Metastatic Lung Carcinoma in the Adrenal Gland (tissue), 1 donor: Measurements from ENCODE around the genes SRC and RPRD1B.

GRCh38 chr20:37315980-37316129 is 26.4 kb downstream of the MANBAL start:
- PRO-cap = no peak

- PRO-cap = bidirectional peak, plus-strand start at chr20:37346140, minus-strand start at chr20:37346018
Measured at GRCh38 chr20:37345522-37346507, at the start of gene SRC. TSS of gene SRC (plus strand) at chr20:37346140.

GRCh38 chr20:37491269-37491823 is 29.7 kb upstream of the NNAT start:
- PRO-cap = no peak

DNA sequence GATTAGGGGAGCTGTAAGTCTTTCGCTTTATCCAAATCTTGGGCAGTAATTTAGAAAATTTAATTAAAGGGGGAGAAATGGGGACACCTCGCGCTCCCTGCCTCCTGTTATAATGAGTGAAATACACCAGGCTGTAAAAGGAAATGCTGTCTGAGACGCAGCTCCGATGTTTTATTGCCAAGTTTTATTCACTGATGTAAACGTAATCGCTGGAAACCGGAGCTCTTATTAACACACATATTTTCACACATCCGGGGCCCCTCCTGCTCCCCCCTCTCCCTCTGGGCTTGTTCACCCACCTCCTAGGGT is 4.9 kb upstream of the VSTM2L start:
- PRO-cap = no peak

DNA sequence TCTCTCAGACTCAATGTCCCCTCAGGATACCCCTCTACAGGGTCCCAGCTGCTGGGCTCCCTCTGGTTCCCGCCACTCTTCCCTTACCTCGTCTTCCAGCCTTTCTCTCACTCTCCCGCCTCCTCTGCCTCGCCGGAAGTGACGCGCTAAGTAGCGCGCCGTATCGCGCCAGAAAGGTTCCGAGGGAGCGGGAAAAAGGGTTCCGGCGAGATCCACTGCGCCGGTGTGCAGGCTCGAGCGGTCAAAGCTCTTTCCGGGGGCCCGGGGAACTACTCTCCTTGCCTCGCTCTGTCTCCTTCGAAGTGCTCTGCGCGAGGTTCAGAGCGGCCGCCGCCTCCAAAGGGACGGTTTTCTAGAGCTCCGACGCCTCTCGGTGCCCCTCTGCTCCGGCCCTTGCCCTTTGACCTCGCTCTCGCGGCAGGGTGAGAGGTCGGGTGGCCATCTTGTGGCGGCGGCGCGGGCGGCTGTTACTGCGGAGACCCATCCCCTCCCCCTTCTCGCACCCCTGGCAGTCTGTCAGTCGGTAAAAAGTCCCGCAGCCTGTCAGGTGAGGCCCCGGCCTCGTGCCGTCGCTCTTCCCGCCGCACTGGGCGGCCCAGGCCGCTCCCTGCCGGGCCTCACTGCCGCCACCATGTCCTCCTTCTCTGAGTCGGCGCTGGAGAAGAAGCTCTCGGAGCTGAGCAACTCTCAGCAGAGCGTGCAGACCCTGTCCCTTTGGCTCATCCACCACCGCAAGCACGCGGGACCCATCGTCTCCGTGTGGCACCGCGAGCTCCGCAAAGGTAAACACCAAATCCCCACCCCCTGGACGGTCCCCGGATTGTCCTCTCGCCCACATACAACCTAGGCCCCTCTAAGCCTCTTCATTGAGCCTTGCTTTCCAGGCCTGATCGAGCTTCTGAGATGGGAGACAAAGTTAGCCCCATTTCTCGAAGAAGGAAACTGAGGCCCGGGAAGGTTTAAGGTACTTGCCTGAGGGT is at the start of gene RPRD1B:
TSS of gene RPRD1B (plus strand) at position 430 of the 980 bp plus-strand sequence.
- PRO-cap = bidirectional peak, plus-strand start at position 244 of the sequence, minus-strand start at position 126 of the sequence

- PRO-cap = unidirectional peak, plus-strand start at chr20:38143433; bidirectional peak, plus-strand start at chr20:38143556, minus-strand start at chr20:38143442
Measured at GRCh38 chr20:38143124-38143703, 21.9 kb downstream of the TGM2 start.

DNA sequence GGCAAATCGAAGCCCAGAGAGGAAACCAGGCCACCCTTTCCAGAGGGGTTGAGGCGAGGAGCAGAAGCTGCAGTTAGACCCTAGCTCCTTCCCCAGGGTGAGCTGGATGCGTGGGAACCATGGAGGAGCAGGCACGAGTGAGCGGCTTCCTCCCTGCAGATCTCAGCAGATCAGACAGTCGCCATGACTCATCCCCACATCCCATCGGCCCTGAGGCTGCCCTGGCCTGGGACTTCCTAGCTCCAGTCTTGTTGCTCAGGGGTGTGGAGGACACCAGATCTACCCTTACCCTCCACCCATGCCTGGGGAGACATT is 36.2 kb upstream of the TGM2 start:
- PRO-cap = no peak

DNA sequence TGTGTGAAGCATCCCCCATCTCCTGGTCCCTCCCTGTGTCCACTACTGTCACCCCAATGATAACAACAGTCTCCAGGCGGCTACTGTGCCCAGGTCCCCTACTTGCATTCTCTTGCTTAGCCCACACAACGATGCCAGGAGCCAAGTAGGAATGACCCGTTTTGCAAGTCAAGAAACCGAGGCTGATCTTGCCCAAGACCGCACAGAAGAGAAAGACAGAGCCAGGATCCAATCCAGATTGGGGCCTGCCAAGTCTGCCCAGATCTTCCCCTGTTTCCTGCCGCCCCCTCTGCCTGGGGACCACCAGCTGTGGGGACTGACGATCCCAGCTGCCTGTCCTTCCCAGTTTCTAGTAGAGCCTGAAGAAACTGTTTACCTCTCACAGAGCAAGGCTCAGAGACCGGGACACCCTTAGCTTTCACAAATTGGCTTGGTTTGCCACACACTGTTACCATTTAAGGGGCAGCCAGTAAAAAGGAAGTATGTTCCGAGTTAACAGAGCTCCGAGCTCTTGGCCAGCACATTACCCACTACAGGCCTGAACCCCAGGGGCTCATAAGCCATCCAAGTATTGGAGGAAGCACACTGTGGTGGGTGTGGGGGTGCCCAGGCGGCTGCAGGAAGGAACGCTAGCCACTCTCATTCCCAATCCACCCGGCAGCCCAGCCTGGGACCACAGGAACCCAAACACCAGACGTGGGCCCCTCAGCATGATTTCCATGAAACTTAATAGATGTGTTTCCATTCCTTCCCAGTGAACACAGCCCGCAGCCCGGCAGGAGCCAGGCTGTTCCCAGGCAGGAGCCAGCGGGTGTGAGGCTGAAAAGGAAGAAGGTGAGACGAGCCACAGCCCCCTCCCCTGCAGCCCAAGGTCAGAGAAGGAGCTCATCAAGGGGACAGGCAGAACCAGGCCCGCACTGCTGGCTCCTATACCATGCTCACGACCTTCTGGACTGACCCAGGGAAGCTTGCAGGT is 8.0 kb downstream of the KIAA1755 start:
- PRO-cap = no peak

GRCh38 chr20:38317292-38317726 is 13.4 kb downstream of the BPI start:
- PRO-cap = no peak

- PRO-cap = no peak
Measured at GRCh38 chr20:38452823-38453600, 19.6 kb upstream of the RALGAPB start.

- PRO-cap = no peak
Measured at GRCh38 chr20:38504858-38505565, 32.4 kb downstream of the RALGAPB start.

DNA sequence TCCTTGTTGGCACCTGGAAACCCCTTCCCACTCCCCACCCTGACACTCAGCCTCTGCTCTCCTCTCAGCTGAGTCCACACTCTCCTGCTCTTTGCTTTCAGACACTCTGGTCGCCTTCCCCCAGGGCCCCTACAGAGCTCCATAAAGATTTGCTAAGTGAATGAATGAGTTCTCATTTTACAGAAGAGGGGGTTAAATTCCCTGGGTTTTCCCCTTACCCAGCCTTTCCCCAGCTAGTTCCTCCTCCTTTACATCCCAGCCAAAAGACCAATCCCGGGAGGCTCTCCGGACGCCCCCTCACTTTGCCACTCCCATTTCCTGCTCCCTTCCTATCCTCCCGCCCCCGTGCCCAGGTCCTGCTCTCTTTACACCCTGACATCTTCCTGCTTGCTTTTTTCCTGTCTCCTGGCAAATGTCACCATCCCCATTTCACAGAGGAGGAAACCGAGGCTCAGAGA is 20.1 kb downstream of the ADIG start:
- PRO-cap = bidirectional peak, plus-strand start at position 352 of the sequence, minus-strand start at position 261 of the sequence

GRCh38 chr20:39757482-39757681 is 795.2 kb downstream of the DHX35 start:
- PRO-cap = no peak

DNA sequence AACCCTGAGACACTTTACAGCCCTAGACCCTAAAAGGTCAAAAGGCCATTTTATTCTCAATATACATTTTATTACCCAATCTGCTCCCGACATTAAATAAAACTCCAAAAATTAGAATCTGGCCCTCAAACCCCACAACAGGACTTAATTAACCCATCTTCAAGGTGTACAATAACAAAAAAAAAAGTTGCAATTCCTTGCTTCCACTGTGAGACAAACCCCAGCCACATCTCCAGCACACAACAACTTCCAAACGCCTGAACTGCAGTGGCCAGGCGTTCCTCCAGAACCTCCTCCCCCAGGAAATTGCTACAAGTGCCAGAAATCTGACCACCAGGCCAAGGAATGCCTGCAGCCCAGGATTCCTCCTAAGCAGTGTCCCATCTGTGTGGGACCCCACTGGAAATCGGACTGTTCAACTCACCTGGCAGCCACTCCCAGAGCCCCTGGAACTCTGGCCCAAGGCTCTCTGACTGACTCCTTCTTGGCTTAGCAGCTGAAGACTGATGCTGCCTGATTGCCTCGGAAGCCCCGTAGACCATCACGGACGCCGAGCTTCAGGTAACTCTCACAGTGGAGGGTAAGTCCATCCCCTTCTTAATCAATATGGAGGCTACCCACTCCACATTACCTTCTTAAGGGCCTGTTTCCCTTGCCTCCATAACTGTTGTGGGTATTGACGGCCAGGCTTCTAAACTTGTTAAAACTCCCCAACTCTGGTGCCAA is 417.9 kb downstream of the MAFB start:
- PRO-cap = no peak

DNA sequence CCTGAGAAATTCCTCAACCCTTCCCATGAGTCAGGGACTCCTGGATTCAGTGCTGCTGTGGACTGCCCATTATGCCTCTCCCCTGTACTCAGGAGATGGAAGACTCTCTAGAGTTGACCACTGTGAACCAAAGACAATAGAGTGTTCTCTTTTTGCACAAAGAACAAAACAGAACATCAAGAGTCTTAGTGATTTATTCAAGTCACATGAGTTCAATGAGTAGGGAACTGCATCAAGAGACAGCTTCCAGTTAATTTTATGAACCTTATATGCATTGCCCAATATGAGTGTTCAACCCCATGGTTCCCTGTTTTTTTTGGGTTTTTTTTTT is 224.4 kb downstream of the MAFB start:
- PRO-cap = no peak

- PRO-cap = no peak
Measured at GRCh38 chr20:40506535-40507031, 182.5 kb downstream of the MAFB start.

DNA sequence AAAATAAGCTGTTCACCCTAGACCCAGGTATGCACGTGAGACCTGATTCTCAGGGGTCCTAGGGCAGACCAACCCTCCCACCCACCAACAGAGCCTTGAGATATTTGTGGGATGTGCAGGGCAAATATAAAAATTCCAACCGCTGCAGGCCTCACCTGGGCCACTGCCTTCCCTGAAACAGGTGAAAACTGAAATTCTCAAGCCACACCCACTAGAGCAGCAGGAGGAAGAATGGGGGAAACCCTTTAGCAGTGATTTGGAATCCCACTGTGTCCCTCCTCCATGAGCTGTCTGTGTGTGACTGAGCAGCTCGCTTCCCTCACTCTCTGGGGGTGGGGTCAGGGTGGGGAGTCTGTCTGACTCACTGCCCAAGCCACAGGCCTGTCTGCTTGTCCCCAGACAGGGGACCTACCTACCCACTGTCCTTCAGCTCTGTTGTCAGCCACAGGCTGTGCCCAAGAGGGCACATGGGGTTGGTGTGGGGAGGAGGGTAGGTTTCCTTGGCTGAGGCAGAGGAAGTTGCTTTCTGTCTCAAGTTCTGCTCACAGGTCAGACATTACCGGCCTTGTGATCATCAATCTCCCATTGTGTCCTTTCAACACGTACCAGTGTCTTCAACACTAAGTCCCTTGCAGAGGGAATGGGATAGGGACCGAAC is 127.1 kb downstream of the MAFB start:
- PRO-cap = unidirectional peak, minus-strand start at position 293 of the sequence

DNA sequence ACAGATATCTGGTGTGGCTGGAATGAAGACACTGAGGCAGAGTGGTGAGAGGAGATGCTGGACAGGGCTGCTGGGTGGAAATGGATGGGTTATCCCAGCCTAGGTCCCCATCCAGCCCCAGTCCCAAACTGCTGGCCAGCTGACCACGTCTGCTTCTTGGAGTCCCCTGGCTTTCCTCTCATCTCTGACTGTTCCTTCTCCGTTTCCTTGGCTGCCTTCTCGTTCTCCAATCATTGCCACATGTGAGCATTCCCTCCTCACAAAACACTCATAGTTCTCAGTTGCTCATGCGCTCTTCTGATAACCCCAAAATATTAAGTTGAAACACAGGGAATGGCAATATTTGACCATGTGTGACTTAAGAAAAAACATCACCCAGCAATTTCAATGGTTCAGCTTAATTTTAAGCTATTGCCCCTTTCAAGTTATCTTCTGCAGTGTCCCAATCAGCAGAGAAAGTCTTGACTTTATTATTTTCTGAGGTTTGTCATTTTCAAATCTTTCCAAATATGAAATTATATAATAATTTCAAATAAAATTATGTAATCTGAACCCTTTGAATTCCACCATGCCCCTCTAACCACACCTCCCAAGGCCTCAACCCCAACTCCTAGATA is 31.4 kb downstream of the MAFB start:
- PRO-cap = no peak

DNA sequence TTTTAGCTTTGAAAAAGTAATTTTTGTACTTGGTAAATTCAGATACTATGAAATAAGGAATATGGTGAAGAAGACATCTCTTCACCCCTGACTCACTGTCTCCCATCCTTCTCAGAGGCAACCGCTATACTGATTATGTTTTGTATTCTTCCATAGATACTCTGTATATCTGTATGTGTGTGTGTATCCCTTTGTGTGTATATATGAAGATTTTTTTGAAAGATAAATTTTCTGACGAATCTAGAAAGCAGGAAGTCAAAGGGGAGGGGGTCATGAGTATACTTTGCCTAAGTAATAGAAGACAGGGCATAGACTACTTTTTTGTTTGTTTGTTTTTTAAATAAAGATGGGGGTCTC is 48.1 kb downstream of the TOP1 start:
- PRO-cap = no peak

- PRO-cap = no peak
Measured at GRCh38 chr20:41135204-41135949, 2.0 kb upstream of the PLCG1 start.